Gastrocnemius medialis (tissue), 3 donors: Measurements from ENCODE around the genes SRXN1, TMEM74B, NSFL1C, SIRPB2 and SIRPB1.

DNA sequence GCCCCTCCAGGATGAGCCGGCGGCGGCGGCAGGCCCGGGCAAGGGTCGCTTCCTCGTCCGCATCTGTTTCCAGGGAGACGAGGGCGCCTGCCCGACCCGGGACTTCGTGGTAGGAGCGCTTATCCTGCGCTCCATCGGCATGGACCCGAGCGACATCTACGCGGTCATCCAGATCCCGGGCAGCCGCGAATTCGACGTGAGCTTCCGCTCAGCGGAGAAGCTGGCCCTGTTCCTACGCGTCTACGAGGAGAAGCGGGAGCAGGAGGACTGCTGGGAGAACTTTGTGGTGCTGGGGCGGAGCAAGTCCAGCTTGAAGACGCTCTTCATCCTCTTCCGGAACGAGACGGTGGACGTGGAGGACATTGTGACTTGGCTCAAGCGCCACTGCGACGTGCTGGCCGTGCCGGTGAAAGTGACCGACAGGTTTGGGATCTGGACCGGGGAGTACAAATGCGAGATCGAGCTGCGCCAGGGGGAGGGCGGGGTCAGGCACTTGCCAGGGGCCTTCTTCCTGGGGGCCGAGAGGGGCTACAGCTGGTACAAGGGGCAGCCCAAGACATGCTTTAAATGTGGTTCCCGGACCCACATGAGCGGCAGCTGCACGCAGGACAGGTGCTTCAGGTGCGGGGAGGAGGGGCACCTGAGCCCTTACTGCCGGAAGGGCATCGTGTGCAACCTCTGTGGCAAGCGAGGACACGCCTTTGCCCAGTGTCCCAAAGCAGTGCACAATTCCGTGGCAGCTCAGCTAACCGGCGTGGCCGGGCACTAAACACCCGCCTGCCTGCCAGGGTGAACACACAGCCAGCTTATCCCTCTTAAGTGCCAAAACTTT, 876 bp downstream of the ZCCHC3 start:
- PRO-cap = bidirectional peak, plus-strand start at position 341 of the sequence, minus-strand start at position 283 of the sequence; bidirectional peak, plus-strand start at position 744 of the sequence, minus-strand start at position 588 of the sequence
- RAMPAGE, long total RNA, 3 experiments = start-site peak on the plus strand in 1 of 3 experiments, centred at position 279 of the sequence, 5 reads per replicate

GRCh38 chr20:299320-300158, 2.2 kb downstream of the ZCCHC3 start:
- PRO-cap = no peak
- RAMPAGE, long total RNA, 3 experiments = no peak in any of the 3 experiments

- PRO-cap = no peak
- RAMPAGE, long total RNA, 3 experiments = no peak in any of the 3 experiments
Observed at GRCh38 chr20:322157-322877, 3.0 kb upstream of the SOX12 start.

- PRO-cap = no peak
- RAMPAGE, long total RNA, 3 experiments = no peak in any of the 3 experiments
Observed at GRCh38 chr20:401731-402384, 6.2 kb upstream of the RBCK1 start.

DNA sequence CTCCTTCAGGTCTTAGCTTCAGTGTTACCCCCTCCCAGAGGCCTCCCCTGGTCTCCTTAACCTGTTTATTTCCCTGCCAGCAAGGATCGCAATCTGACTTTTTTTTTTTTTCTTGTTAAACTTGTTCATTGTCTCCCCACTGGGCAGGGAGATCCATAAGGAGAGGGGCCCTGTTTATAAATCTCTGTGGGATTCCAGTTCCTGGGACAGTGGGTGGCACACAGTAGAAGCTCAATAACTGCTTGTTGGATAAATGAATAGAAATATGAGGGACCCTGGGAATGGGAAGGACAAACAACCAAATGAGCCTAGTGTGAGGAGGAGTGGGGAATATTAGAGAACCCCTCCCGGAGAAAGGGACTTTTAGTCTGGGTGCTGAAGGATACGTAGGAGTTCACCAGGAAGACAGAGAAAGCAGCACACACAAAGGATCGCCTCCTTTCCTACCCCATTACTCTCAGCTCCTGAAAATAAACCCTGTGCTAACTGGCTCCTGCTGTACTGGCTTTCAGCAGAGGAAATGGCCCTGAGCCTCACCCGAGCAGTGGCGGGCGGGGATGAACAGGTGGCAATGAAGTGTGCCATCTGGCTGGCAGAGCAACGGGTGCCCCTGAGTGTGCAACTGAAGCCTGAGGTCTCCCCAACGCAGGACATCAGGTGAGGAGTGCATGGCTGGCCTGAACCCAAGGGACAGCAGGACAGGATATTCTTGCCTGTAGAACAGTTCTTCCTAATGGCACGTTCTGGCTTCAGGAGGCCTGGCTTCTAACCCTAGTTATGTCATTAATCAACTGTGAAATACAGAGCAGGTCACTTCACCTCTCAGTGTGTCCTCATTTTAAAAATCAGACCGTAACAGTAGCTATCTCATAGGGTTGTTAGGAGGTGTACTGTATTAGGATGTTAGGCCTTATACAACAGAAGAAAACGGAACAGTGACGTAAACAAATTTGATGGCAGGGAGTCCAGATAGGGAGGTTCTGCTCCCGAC, 1.6 kb downstream of the RBCK1 start:
- PRO-cap = unidirectional peak, minus-strand start at position 503 of the sequence
- RAMPAGE, long total RNA, 3 experiments = no peak in any of the 3 experiments

DNA sequence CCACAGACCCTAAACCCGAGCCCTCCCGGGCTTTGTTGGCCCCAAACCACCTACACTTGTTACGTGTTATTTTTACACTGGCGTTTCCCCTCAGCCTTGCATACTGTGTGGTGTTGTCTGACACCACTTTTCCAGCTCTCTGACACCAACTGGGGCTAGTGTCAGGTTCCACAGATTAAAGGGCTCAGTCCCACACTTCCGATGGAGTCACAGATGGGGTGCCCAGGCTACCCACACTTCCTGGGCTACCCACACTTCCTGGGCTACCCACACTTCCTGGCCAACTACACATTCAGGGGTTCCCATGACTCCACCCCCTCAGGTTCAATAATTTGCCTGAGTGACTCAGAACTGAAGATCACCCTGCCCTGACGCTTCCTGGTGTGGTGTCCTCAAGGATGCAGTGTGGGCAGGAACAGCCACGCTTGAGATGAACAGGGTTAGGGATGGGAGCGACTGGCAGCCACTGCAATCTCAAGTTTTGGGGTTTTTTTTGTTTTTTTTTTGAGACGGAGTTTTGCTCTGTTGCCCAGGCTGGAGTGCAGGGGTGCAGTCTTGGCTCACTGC, 25.5 kb downstream of the RBCK1 start:
- PRO-cap = no peak
- RAMPAGE, long total RNA, 3 experiments = no peak in any of the 3 experiments

DNA sequence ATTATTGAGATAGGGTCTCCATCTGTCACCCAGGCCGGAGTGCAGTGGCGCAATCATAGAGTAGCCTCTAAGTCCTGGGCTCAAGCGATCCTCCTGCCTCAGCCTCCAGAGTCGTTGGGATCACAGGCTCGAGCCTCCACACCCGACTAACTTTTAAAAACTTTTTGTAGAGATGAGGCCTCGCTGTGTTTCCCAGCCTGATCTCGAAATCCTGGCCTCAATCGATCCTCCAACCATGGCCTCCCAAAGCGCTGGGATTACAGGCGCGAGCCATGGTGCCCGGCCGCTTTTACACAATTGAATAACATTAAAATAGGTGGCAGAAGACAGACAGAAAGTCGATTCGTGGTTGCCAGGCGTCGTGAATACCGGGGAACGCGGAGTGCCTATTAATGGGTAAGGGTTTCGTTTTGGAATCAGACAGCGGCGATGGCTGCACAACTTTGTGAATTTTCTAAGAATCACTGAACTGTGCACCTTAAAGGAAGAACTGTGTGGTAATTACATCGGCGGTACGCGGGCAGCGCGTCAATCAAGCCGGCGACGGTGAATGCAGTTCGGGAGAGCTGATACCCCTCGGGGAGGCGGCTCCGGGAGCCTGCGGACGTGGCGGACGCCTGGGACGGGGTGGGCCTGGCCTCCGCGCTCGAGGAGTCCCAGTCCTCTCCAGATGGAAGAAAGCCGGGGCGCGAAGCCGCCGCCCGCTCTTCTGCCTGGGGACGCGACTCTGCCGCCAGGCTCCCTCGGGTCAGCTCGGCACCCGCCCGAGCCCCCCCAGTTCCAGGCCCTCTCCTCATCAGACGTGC, 753 bp downstream of the TBC1D20 start:
- PRO-cap = unidirectional peak, plus-strand start at position 531 of the sequence; unidirectional peak, plus-strand start at position 669 of the sequence
- RAMPAGE, long total RNA, 3 experiments = no peak in any of the 3 experiments

GRCh38 chr20:508439-508687, 35.2 kb downstream of the CSNK2A1 start:
- PRO-cap = no peak
- RAMPAGE, long total RNA, 3 experiments = no peak in any of the 3 experiments

DNA sequence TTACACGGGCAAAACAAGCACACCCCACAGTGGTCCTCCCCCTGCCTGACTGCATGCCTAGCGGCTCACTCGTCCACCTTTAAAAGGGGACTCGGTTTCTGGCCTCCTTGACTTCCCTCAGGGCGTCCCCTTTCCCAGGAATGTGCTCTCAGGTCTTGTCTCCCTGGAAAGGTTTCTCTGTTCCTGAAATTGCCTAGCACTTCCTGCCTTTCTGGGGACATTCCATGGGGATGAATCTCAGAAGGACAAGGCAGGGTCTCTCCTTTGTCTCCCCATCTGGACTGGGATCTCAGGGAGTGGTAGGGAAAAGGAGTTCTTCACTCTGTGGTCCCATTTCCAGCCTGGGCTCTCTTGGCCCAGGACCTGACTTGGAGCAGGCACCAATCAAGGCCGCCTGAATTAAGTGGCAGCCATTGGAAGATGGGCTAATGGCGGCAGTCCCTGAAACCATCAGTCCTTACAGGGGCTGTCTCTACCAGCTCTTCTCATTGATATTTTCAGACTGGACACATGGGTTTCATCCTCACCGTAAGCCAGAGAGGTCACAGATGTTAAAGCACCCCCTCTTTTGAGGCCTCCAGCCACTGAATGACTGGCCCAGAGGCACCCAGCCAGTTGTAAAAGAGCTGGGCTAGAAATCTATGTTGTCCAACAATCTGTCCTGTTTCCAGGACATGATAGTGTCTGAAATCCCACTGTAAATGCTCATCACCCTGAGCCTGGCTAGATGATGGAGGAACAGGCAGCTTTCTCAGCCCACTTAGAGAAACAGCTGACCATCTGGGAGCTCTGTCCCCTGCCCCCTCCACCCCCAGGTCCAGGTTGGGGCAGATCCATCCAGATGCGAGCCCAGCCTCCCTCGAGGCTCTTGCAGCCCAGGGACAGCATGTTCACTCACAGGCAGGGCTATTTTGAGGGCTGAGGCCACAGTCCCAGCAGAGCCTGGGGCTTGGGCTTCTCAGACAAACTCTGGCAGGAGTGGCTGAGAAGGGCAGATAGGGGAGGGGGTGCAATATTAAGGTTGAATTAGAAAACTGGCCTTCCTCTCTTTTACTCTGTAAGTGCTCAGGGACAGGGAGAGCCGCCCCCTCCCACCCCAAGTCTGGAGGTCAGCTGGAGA, 4.5 kb downstream of the TCF15 start:
- PRO-cap = no peak
- RAMPAGE, long total RNA, 3 experiments = no peak in any of the 3 experiments

DNA sequence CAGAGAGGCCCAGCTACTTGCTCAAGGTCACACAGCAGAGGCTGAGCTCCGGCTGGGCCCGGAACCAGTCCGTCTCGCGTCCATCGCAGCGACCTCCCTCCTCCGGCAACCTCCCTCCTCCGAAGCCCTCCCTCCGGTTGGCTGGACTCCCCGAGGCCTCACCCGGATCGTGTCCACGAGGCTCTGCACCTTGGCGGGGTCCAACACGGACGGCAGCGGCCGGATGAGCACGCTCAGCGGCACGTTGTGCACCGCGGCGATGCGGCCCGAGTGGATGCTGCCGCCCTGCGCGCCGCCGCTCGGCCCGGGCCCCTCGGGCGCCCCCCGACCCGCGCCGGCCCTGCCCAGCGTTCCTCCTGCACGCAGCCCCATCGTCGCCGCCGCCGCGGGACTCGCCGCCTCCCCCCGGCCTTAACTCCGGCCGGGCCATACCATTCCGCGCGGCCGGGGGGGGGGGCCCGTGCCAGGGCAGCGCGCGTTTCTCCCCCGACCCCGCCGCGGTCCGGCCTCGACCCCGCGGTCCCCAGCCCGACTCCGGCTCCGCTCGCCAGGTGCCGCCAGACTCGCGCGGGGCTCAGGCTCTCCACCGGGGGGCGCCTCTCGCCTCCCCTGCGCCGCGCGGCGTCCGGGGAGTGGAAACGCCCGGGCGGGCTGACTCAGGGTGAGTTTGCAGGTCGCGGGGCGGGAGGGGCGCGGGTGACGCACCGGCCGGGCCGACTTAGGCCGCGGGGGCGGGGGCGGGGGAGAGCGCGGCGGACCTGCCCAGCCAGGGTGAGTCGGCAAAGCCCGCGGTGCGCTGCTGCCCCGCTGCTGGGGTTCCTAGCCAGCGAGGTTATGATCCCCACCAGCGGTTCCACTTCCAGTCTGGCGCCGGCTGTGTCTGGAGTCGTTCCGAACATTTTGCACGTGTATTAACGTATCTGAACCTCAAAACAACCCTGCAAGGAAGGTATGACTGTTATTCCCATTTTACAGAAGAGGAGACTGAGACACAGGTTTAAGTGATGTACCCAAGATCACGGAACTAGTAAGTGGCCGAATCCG, at the start of gene SRXN1:
TSS of gene SRXN1 (minus strand) at position 387 of the 1,044 bp plus-strand sequence.
- PRO-cap = bidirectional peak, plus-strand start at position 774 of the sequence, minus-strand start at position 387 of the sequence
- RAMPAGE, long total RNA, 3 experiments = no peak in any of the 3 experiments

DNA sequence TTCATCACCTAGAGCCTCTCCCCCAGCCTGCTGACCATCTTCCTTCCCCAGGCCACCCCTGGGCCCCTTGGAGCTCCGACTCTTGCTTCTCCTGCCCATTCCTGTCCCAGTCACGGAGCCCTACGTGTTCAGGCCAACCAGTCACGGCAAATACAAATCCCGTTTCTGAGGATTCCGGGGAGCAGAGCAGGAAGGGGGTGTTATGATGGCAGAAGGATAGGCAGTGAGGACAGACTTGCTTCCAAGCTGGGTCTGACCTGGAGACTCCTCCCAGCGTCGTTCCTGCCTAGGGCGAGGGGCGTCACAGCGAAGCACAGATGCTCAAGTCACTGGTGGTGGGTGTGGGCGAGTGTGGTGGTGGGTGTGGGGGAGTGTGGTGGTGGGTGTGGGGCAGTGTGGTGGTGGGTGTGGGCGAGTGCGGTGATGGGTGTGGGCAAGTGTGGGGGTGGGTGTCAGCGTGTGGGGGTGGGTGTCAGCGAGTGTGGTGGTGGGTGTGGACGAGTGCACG, 42.7 kb upstream of the ANGPT4 start:
- PRO-cap = no peak
- RAMPAGE, long total RNA, 3 experiments = no peak in any of the 3 experiments

GRCh38 chr20:1184523-1185762, at the start of gene TMEM74B:
Gene TMEM74B (minus strand): TSS chr20:1184981.
- PRO-cap = no peak
- RAMPAGE, long total RNA, 3 experiments = no peak in any of the 3 experiments

GRCh38 chr20:1267050-1267597, 1.0 kb downstream of the SNPH start:
- PRO-cap = no peak
- RAMPAGE, long total RNA, 3 experiments = no peak in any of the 3 experiments

DNA sequence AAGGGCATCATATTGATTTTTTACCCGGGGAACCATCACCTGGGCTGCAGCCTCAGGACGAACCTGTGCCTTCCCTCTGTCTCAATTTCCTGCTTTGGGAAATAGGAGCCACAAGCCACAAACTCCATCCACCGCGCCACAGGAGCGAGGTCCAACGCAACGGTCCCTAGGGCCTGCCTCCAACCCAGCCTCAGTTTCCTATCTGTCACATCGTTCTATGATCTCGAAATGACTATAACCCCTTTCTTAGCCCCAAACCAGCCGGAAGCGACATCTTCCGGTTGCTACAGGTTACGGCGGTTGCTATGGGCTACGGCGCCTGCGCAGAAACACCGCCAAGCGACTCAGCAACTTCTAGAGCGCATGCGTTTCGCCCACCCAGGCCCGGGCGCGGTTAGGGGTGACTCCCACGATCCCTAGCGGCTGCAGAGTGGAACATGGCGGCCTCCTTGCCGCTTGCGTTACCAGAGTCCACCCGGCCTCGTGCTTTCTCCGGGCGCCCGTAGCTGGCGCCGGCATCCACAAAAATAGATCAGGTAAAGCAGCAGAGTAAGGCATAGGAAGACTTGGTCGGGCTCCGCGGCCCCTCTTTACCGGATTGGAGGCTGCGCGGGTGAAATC, 3.8 kb downstream of the SDCBP2 start:
- PRO-cap = bidirectional peak, plus-strand start at position 428 of the sequence, minus-strand start at position 219 of the sequence
- RAMPAGE, long total RNA, 3 experiments = start-site peak on the plus strand in 2 of 3 experiments, centred at position 430 of the sequence, 58 to 64 reads per replicate

DNA sequence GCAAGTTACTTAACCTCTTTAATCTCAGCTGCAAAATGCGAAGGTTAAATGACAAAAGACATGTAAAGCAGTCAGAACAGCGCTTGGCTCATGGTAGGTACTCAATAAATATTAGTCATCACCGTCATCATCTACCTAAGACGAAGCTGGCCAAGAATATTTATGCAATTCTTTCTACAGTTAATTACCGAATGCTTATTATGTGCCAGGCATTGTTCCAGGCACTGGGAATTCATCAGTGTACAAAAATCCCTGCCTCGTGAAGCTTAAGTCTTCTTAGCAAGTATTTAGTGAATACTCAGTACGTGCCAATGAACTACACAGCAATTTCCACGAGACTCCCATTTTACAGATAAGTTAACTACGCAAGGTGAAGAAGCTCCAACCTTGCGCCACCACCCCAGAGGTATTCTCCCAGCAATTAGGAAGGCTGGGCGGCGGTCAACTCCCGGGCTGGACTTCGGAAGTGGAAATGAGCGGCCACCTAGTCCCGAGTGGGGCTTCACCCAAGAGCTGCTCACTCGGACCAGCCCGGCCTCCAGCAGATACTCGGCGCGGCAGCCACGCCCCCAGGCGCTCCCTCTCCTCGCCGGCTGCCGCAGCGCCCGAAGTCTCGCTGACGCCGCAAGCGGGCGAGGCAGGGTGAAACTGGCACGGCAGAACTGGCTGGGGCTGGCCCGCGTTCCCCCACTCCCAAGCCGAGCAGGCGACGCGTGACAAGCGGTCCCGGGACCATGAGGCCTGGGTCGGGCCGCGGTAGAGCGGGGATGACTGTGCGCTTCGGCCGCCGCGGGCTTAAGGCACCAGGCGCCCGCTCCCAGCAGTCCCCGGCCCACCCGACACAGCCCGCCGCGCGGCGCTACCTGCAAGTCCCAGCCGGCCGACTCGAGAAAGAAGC, 543 bp downstream of the NSFL1C start:
- PRO-cap = unidirectional peak, plus-strand start at position 544 of the sequence; unidirectional peak, plus-strand start at position 610 of the sequence
- RAMPAGE, long total RNA, 3 experiments = no peak in any of the 3 experiments

GRCh38 chr20:1466755-1467374, at the start of gene NSFL1C:
Gene NSFL1C (minus strand): TSS chr20:1466849.
- PRO-cap = unidirectional peak, minus-strand start at chr20:1466842
- RAMPAGE, long total RNA, 3 experiments = start-site peak on the minus strand in 3 of 3 experiments, at chr20:1466831-1466960 at its widest, 445 to 863 reads per replicate

DNA sequence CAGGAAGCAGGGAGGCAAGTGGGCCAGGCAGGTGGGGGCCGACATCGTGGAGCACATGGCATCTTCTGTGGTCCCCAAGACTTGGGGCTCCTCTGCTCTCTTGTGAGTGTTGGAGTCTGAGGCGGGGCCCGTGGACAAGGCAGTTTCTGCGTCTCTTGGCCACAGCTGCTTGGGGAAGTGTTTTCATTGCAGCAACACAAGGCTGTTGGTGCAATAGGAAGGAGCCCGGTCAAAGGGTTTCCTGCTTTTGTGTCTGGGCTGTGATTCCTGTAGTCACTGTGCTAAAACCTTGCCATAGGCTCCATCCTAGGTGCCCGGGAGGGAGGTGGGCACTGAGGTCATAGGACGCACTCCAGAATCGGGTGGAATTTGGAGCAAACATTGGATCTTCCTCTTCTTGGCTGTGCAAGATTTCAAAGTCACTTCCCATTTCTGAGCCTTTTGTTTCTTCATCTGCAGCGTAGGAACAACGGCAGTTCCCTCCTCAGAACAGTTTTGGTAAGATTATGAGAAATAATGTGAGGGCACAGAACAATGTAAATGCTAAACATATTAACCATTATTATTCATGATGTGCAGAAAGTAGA, at the start of gene SIRPB2:
TSS of gene SIRPB2 (minus strand) at position 118 of the 587 bp plus-strand sequence.
- PRO-cap = no peak
- RAMPAGE, long total RNA, 3 experiments = no peak in any of the 3 experiments

- PRO-cap = no peak
- RAMPAGE, long total RNA, 3 experiments = start-site peak on the minus strand in 2 of 3 experiments, at chr20:1619995-1620009 at its widest, 6 to 7 reads per replicate
Observed at GRCh38 chr20:1619608-1620136, at the start of gene SIRPB1. Gene SIRPB1 (minus strand): TSS chr20:1620009.

- PRO-cap = no peak
- RAMPAGE, long total RNA, 3 experiments = no peak in any of the 3 experiments
Observed at GRCh38 chr20:1674291-1674719, 16.7 kb upstream of the SIRPG start.

DNA sequence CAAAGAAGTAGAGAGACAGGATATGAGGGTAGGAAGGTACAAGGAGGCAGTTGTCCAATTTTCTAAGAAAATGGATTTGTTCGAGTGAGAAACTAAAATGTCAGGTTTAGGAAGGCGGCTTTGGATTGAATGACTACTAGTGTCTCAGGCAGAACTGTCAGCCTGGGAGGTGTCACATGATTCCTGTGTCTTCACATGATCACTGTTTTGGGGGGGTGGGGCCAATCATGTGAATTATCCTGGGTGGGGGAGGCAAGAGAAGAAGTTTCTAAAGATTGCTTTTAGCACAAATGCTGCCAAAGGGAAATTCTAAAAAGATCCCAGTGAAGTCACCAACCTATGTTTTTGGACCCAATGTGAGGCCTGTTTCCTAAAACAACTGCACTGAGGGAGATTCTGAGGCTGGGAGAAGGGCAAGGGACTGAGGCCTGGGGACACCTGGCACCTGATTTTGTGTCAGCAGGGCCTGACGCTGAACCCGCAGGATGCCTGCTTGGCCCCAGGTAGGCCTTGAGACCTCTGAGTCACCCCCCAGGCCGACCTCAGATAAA, 2.4 kb downstream of the SIRPA start:
- PRO-cap = no peak
- RAMPAGE, long total RNA, 3 experiments = no peak in any of the 3 experiments